K562 (cell line): ENCODE measurements around the genes ACOX3 and USP17L22.

DNA sequence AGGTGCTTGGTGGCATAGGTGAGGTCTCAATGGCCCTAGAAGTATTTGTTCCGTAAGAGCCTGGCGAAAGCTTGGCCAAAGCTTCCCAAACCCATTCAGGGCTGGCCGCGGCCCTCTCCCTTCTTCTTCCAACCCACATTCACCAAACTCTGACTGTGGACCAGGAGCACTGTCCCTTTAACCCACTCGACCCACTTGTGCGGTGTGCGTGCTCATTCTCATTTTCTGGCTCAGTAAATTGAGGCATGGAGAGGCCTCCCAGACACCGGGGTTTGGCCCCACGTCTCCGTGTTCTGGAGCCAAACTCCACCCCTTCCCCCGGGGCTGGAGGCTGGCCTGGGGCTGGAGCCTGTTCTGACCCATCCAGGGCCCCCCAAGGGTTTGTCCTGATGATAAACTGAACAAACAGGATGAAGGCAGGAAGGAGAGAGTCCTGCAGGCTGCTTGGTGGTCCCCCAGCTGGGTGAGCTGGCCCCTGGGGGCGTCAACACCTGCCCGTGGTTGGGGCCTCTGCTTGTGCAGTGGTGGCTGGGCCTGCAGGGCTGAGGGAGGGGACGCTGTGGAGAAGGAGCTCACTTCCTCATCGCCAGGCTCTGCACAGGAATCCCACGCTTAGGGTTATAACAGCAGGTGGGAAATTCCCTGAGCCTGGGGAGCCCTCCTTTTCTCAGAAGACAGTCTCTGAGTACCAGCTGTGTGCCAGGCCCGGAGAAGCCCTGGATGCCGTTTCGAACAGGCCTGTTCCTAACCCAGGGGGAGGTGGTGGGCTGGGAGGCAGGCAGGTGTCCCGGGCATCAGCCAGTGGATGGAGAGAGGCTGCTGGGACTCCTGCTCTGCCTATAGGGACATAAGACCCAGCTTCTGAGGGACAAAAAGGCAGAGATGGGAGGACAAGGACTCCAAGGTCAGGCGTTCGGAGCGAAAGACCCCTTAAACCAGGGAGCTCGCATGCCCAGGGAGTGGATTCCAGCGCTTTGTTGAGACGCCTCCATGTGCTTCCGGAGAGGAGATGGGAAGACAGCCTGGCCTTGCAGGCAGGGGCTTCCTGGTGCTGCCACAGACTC, 2.3 kb downstream of the SH3TC1 start:
- RAMPAGE, long total RNA, result no peak
- RRBS, result 16% methylated on average over 8 of the region's 27 CpGs
PRO-cap:
- standard, result no peak
- CoPRO, capped RNA only, 2 experiments, result no peak in any of the 2 experiments
- CoPRO, capped and uncapped RNA, 2 experiments, result no peak in any of the 2 experiments
- CoPRO, uncapped RNA only, 2 experiments, result no peak in any of the 2 experiments
CAGE:
- cytosol, long polyA plus RNA, result no peak
- long polyA plus RNA, result no peak
- nucleolus, long total RNA, result no peak
- nucleus, long polyA plus RNA, result no peak

DNA sequence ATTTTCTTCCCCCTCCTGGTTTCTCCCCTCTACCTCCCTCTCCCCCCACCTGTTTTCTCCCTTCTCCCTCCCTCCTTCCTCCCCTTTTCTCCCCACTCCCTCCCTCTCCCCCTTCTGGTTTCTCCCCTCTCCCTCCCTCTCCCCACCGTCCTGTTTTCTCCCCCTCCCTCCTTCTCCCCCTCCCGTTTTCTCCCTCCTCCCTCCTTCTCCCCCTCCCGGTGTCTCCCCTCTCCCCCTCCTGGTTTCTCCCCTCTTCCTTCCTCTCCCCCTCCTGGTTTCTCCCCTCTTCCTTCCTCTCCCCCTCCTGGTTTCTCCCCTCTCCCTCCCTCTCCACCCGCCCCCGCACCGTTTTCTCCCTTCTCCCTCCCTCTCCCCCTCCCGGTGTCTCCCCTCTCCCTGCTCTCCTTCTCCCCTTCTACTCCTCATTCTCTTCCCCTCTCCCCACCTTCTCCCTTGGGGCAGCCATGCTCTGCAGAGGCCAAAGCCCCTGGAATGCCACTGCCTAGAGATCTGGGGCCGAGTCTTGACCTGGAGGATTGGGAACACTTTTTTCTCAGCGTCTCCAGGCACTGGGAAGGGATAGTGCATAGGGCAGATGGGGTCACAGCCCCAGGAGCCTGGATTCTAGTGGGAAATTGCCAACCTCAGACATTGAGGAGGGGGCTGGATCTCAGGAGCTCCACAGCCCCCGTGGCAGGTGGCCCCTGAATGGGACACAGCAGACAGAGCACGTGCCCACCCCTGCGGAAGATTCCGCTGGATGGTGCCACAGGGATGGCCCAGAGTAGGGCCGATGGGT, 12.2 kb downstream of the SH3TC1 start:
- RAMPAGE, long total RNA, result no peak
- RRBS, result no CpG with 5 or more reads among the region's 14 CpGs
PRO-cap:
- standard, result no peak
- CoPRO, capped RNA only, 2 experiments, result no peak in any of the 2 experiments
- CoPRO, capped and uncapped RNA, 2 experiments, result no peak in any of the 2 experiments
- CoPRO, uncapped RNA only, 2 experiments, result no peak in any of the 2 experiments
CAGE:
- cytosol, long polyA plus RNA, result no peak
- long polyA plus RNA, result no peak
- nucleolus, long total RNA, result no peak
- nucleus, long polyA plus RNA, result no peak

DNA sequence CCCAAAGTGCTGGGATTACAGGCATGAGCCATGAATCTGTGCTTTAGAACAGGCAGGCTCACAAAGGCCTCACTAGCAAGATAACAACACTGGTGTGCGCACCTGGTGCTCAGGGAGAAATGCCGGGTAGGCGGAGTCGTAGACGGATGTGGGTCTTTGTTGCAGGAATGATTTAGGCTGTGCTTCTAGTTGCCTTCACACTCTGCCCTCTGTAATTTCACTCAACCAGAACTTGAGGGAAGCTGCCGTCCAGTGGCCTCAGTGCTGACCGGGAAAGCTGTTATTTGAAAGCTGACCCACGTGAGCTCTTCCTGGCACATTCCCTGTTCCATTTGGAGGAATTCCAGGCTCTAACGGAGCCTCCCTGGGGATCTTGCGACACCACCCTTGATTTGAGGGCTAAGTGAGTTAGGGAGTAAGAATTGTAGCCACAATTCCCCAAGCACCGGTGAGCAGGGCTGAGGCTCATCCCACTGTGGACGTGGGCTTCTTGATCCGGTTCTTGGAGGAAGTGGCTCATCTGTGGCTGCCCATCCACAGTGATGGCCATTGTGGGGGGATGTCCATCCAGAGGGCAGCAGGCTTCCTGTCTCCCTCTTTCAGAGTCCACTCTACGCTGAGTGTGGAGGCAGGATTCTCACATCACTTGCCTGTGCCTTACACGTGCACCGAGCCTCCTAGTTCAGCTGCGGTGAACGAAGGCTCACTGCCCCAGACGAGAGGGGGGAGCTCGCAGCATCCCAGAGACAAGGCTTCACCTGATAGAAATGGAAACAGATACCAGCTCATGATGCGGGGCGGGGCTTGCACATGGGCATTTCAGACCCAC, 16.1 kb downstream of the SH3TC1 start:
- RAMPAGE, long total RNA, result no peak
- RRBS, result 28% methylated on average over 3 of the region's 22 CpGs
PRO-cap:
- standard, result no peak
- CoPRO, capped RNA only, 2 experiments, result no peak in any of the 2 experiments
- CoPRO, capped and uncapped RNA, 2 experiments, result no peak in any of the 2 experiments
- CoPRO, uncapped RNA only, 2 experiments, result no peak in any of the 2 experiments
CAGE:
- cytosol, long polyA plus RNA, result no peak
- long polyA plus RNA, result no peak
- nucleolus, long total RNA, result no peak
- nucleus, long polyA plus RNA, result no peak

- RAMPAGE, long total RNA, result no peak
- RRBS, result no CpG with 5 or more reads among the region's 34 CpGs
PRO-cap:
- standard, result no peak
- CoPRO, capped RNA only, 2 experiments, result no peak in any of the 2 experiments
- CoPRO, capped and uncapped RNA, 2 experiments, result no peak in any of the 2 experiments
- CoPRO, uncapped RNA only, 2 experiments, result no peak in any of the 2 experiments
CAGE:
- cytosol, long polyA plus RNA, result no peak
- long polyA plus RNA, result no peak
- nucleolus, long total RNA, result no peak
- nucleus, long polyA plus RNA, result no peak
Observed at GRCh38 chr4:8237815-8239046, 31.3 kb upstream of the HTRA3 start.

GRCh38 chr4:8242204-8242708, 27.3 kb upstream of the HTRA3 start:
- RAMPAGE, long total RNA, result no peak
- RRBS, result no CpG with 5 or more reads among the region's 21 CpGs
PRO-cap:
- standard, result no peak
- CoPRO, capped RNA only, 2 experiments, result no peak in any of the 2 experiments
- CoPRO, capped and uncapped RNA, 2 experiments, result no peak in any of the 2 experiments
- CoPRO, uncapped RNA only, 2 experiments, result no peak in any of the 2 experiments
CAGE:
- cytosol, long polyA plus RNA, result no peak
- long polyA plus RNA, result no peak
- nucleolus, long total RNA, result no peak
- nucleus, long polyA plus RNA, result no peak

DNA sequence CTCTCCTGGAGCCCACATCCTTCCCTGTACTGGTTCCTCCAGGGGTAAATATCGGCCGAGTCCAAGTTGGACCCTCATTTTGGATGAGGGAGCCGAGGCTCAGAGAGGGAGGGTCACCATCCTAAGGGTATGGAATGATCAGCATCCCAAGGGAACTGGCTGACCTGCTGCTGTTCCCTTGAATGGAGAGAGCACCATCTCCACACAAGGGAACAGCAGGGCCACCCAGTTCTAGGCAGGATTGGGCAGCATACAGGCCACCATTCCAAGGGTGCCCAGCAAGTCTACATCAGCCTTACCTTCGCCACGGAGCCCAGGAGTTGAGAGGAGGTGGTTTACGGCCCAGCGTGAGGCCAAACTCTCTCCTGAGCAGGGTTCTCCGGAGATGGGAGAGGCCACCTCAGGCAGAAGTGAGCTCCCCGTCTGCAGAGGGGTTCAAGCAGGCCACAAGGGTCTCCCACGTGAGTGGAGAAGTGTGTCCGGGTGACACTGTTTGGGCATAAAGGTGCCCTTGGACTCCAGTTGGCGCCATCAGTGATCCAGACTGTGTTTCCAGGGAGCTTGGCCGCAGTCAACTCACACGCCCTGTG, 24.8 kb upstream of the HTRA3 start:
- RAMPAGE, long total RNA, result no peak
- RRBS, result 38% methylated on average over 1 of the region's 14 CpGs
PRO-cap:
- standard, result no peak
- CoPRO, capped RNA only, 2 experiments, result no peak in any of the 2 experiments
- CoPRO, capped and uncapped RNA, 2 experiments, result no peak in any of the 2 experiments
- CoPRO, uncapped RNA only, 2 experiments, result no peak in any of the 2 experiments
CAGE:
- cytosol, long polyA plus RNA, result no peak
- long polyA plus RNA, result no peak
- nucleolus, long total RNA, result no peak
- nucleus, long polyA plus RNA, result no peak

- RAMPAGE, long total RNA, result no peak
- RRBS, result no CpG with 5 or more reads among the region's 22 CpGs
PRO-cap:
- standard, result no peak
- CoPRO, capped RNA only, 2 experiments, result no peak in any of the 2 experiments
- CoPRO, capped and uncapped RNA, 2 experiments, result no peak in any of the 2 experiments
- CoPRO, uncapped RNA only, 2 experiments, result no peak in any of the 2 experiments
CAGE:
- cytosol, long polyA plus RNA, result no peak
- long polyA plus RNA, result no peak
- nucleolus, long total RNA, result no peak
- nucleus, long polyA plus RNA, result no peak
Observed at GRCh38 chr4:8246897-8247504, 22.6 kb upstream of the HTRA3 start.

- RAMPAGE, long total RNA, result no peak
- RRBS, result no CpG with 5 or more reads among the region's 10 CpGs
PRO-cap:
- standard, result no peak
- CoPRO, capped RNA only, 2 experiments, result no peak in any of the 2 experiments
- CoPRO, capped and uncapped RNA, 2 experiments, result no peak in any of the 2 experiments
- CoPRO, uncapped RNA only, 2 experiments, result no peak in any of the 2 experiments
CAGE:
- cytosol, long polyA plus RNA, result no peak
- long polyA plus RNA, result no peak
- nucleolus, long total RNA, result no peak
- nucleus, long polyA plus RNA, result no peak
Observed at GRCh38 chr4:8278424-8278799, 8.9 kb downstream of the HTRA3 start.

- RAMPAGE, long total RNA, result no peak
- RRBS, result no CpG with 5 or more reads among the region's 4 CpGs
PRO-cap:
- standard, result no peak
- CoPRO, capped RNA only, 2 experiments, result no peak in any of the 2 experiments
- CoPRO, capped and uncapped RNA, 2 experiments, result no peak in any of the 2 experiments
- CoPRO, uncapped RNA only, 2 experiments, result no peak in any of the 2 experiments
CAGE:
- cytosol, long polyA plus RNA, result no peak
- long polyA plus RNA, result no peak
- nucleolus, long total RNA, result no peak
- nucleus, long polyA plus RNA, result no peak
Observed at GRCh38 chr4:8422246-8422740, 18.2 kb downstream of the ACOX3 start.

DNA sequence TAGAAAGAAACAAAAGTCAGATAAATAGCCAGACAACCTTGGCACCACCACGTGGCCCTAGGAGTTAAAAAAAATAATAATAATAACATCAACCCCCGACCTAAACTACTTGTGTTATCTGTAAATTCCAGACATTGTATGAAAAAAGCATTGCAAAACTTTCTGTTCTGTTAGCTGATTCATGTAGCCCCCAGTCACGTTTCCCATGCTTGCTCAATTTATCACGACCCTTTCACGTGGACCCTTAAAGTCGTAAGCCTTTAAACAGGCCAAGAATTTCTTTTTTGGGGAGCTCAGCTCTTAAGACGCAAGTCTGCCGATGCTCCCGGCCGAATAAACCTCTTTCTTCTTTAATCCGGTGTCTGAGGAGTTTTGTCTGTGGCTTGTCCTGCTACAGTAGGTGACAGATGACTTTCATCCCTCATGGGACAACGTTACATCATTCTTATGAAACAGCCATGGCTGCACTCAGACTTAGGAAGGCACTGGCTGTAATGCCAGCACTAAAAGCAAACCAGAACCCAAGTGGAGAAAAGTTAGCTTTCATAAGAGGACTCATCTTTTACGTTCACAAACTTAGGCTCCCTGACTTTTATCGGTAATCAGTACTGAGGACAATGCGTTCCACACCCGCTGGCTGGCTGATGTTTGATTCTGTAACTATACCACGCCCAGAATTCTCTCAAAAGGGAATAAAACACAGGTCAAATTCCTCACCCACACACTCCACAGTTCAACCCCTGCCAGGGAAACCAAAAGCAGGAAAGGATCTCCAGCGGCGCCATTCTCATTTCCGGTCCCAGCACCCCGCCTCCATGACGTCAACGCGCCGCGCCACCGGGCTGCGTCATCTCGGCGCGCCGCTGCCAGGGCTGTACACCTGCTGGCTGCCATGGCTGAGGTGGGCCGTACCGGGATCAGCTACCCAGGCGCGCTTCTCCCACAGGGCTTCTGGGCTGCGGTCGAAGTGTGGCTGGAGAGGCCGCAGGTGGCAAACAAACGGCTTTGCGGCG, at the start of gene ACOX3:
ACOX3 (minus strand) TSS at position 793 of the 1,013 bp plus-strand sequence.
- RAMPAGE, long total RNA, result start-site peak on the minus strand centred at position 804 of the sequence, 39 bp wide, 131 and 157 reads in 2 replicates
- RRBS, result 2% methylated on average over 15 of the region's 42 CpGs
PRO-cap:
- standard, result bidirectional peak, plus-strand start at position 877 of the sequence, minus-strand start at position 793 of the sequence
- CoPRO, capped RNA only, 2 experiments, result peak in 2 of 2 experiments; most common plus-strand start position 850 of the sequence (in 2); most common minus-strand start position 793 of the sequence (in 2)
- CoPRO, capped and uncapped RNA, 2 experiments, result peak in 2 of 2 experiments; most common plus-strand start position 847 of the sequence (in 1); most common minus-strand start position 793 of the sequence (in 2)
- CoPRO, uncapped RNA only, 2 experiments, result no peak in any of the 2 experiments
CAGE:
- cytosol, long polyA plus RNA, result start-site peak on the minus strand centred at position 796 of the sequence, 18 bp wide, 61 and 48 reads in 2 replicates
- long polyA plus RNA, result no peak
- nucleolus, long total RNA, result no peak
- nucleus, long polyA plus RNA, result start-site peak on the minus strand centred at position 792 of the sequence, 10 bp wide, 57 and 111 reads in 2 replicates

- RAMPAGE, long total RNA, result no peak
- RRBS, result no CpG with 5 or more reads among the region's 10 CpGs
PRO-cap:
- standard, result bidirectional peak, plus-strand start at chr4:9153305, minus-strand start at chr4:9153055
- CoPRO, capped RNA only, 2 experiments, result peak in 2 of 2 experiments; most common minus-strand start chr4:9153057 (in 1)
- CoPRO, capped and uncapped RNA, 2 experiments, result peak in 2 of 2 experiments; most common minus-strand start chr4:9153078 (in 2)
- CoPRO, uncapped RNA only, 2 experiments, result peak in 1 of 2 experiments; most common minus-strand start chr4:9153055 (in 1)
CAGE:
- cytosol, long polyA plus RNA, result no peak
- long polyA plus RNA, result no peak
- nucleolus, long total RNA, result no peak
- nucleus, long polyA plus RNA, result no peak
Observed at GRCh38 chr4:9152986-9153143, 17.3 kb upstream of the FAM90A26 start.

GRCh38 chr4:9267283-9267902, at the start of gene USP17L22:
Gene USP17L22 (plus strand): TSS chr4:9267619.
- RAMPAGE, long total RNA, result no peak
- RRBS, result no CpG with 5 or more reads among the region's 22 CpGs
PRO-cap:
- standard, result no peak
- CoPRO, capped RNA only, 2 experiments, result no peak in any of the 2 experiments
- CoPRO, capped and uncapped RNA, 2 experiments, result no peak in any of the 2 experiments
- CoPRO, uncapped RNA only, 2 experiments, result no peak in any of the 2 experiments
CAGE:
- cytosol, long polyA plus RNA, result no peak
- long polyA plus RNA, result no peak
- nucleolus, long total RNA, result no peak
- nucleus, long polyA plus RNA, result no peak

GRCh38 chr4:9691233-9692259, 89.9 kb upstream of the DRD5 start:
- RAMPAGE, long total RNA, result no peak
- RRBS, result 4% methylated on average over 5 of the region's 61 CpGs
PRO-cap:
- standard, result no peak
- CoPRO, capped RNA only, 2 experiments, result no peak in any of the 2 experiments
- CoPRO, capped and uncapped RNA, 2 experiments, result no peak in any of the 2 experiments
- CoPRO, uncapped RNA only, 2 experiments, result no peak in any of the 2 experiments
CAGE:
- cytosol, long polyA plus RNA, result no peak
- long polyA plus RNA, result no peak
- nucleolus, long total RNA, result no peak
- nucleus, long polyA plus RNA, result no peak

- RAMPAGE, long total RNA, result no peak
- RRBS, result no CpG with 5 or more reads among the region's 12 CpGs
PRO-cap:
- standard, result no peak
- CoPRO, capped RNA only, 2 experiments, result no peak in any of the 2 experiments
- CoPRO, capped and uncapped RNA, 2 experiments, result no peak in any of the 2 experiments
- CoPRO, uncapped RNA only, 2 experiments, result no peak in any of the 2 experiments
CAGE:
- cytosol, long polyA plus RNA, result no peak
- long polyA plus RNA, result no peak
- nucleolus, long total RNA, result no peak
- nucleus, long polyA plus RNA, result no peak
Observed at GRCh38 chr4:10076073-10076810, 40.4 kb downstream of the WDR1 start.

- RAMPAGE, long total RNA, result no peak
- RRBS, result no CpG with 5 or more reads among the region's 42 CpGs
PRO-cap:
- standard, result no peak
- CoPRO, capped RNA only, 2 experiments, result no peak in any of the 2 experiments
- CoPRO, capped and uncapped RNA, 2 experiments, result no peak in any of the 2 experiments
- CoPRO, uncapped RNA only, 2 experiments, result peak in 1 of 2 experiments; most common minus-strand start chr4:10085179 (in 1)
CAGE:
- cytosol, long polyA plus RNA, result no peak
- long polyA plus RNA, result no peak
- nucleolus, long total RNA, result no peak
- nucleus, long polyA plus RNA, result no peak
Observed at GRCh38 chr4:10084221-10085618, 31.9 kb downstream of the WDR1 start.

DNA sequence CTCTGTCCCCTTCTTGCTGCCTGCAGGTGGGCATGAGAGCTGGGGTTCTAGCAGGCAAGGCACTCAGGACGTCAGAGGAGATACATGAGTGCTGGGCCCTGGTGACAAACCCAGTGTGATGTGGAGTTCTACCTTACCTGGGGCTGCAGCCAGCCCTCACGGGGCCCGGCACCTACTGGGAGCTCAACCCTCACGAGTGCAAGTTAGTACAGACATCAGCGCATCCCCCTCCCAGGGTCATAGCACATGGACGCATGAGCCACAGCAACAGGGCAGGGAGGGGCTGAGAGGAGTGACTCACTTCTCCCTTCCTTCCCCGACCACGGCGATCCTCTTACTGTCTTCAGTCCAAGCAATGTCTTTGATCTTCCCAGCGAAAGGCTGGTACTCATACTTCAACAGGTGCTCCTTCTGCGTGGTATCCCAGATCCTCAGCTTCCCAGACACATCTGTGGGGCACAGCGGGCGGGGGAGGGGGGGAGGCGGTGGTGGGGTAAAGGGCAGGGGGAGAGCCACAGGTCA, 17.8 kb downstream of the WDR1 start:
- RAMPAGE, long total RNA, result no peak
- RRBS, result no CpG with 5 or more reads among the region's 14 CpGs
PRO-cap:
- standard, result unidirectional peak, minus-strand start at position 333 of the sequence
- CoPRO, capped RNA only, 2 experiments, result no peak in any of the 2 experiments
- CoPRO, capped and uncapped RNA, 2 experiments, result no peak in any of the 2 experiments
- CoPRO, uncapped RNA only, 2 experiments, result peak in 1 of 2 experiments; most common minus-strand start position 364 of the sequence (in 1)
CAGE:
- cytosol, long polyA plus RNA, result no peak
- long polyA plus RNA, result no peak
- nucleolus, long total RNA, result no peak
- nucleus, long polyA plus RNA, result no peak

DNA sequence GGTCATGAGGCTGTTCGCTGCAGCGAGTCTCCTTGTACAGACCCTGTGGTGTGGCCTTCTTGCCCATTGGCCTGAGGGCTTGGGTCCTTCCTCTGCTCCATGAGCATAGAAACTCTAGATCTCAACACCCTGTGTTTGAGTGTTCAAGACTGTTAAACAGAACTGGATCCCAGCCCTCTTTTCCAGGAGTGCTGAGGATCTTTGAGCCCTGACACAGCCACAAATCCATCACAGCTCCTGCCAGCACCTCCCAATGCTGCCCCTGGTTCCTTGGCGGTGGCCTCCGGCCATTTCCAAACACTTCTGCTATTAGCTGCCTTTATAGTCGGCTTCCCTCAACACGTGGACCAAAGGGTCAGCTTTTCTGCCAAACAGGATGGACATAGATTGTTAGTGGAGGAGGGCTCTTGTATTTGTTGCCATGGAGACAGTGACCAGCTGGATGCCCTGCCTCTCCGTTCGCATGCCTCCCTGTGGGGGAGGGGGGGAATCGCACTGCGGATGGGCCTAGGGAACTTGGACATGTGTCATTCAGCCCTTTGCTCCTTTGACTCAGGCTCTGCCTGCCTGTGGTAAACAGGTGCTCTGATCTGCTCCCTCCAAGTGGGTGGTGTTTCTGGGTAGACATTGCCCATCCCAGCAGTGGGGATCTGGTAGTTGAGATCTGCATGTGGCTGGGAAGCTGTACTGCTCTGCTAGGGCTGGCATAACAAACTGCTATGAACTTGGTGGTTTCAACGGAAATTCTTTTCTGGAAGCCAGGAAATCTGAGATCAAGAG, 6.8 kb upstream of the WDR1 start:
- RAMPAGE, long total RNA, result no peak
- RRBS, result no CpG with 5 or more reads among the region's 11 CpGs
PRO-cap:
- standard, result no peak
- CoPRO, capped RNA only, 2 experiments, result no peak in any of the 2 experiments
- CoPRO, capped and uncapped RNA, 2 experiments, result no peak in any of the 2 experiments
- CoPRO, uncapped RNA only, 2 experiments, result no peak in any of the 2 experiments
CAGE:
- cytosol, long polyA plus RNA, result no peak
- long polyA plus RNA, result no peak
- nucleolus, long total RNA, result no peak
- nucleus, long polyA plus RNA, result no peak